Astrocyte (in vitro differentiated cells and primary cell): Measurements from ENCODE around the gene ARMC7.

GRCh38 chr17:74605004-74605921, 13.2 kb upstream of the CD300LD start:
- PRO-cap: no peak
- RRBS, 2 experiments: 78 to 83% methylated on average over 4 of the region's 22 CpGs

- PRO-cap: no peak
- RRBS, 2 experiments: no CpG with 5 or more reads among the region's 10 CpGs
These were observed 12.2 kb downstream of the NHERF1 start for GRCh38 chr17:74760450-74761297.

- PRO-cap: no peak
- RRBS, 2 experiments: 8 to 13% methylated on average over 2 of the region's 13 CpGs
These were observed 9.2 kb downstream of the NAT9 start for GRCh38 chr17:74766702-74767636.

- PRO-cap: no peak
- RRBS, 2 experiments: no CpG with 5 or more reads among the region's 8 CpGs
These were observed 6.5 kb downstream of the NAT9 start for GRCh38 chr17:74769578-74770146.

GRCh38 chr17:74788344-74789048, 12.2 kb downstream of the TMEM104 start:
- PRO-cap: no peak
- RRBS, 2 experiments: no CpG with 5 or more reads among the region's 22 CpGs

DNA sequence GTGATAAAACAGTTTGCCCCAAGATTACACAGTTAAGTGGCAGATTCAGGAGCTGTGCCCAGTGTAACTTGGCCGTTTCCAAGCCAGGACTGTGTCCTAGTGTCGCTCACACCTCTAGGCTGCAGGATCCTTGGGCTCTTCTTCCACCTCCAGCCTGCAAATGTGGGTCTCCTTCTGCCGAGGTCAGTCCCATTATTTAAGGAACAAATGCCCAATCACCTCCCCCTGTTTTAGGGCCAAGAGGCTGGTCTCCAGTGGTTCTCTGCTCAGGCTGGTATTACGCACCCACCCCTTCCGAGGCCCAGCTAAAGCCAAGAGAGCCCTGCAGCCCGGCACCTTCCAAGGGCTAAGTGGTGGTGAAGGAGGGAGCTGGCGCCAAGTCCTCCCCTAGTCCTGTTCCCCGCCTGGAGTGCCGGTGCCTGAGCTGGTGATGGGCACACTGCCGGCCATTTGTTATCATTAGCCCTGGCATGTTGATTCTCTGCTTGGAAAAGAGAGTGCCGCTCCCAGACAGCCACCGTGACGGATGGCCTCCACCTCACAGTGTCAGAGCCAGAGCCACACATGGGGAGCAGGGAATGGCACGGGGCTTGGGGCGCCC, 32.0 kb downstream of the GRIN2C start:
- PRO-cap: no peak
- RRBS, 2 experiments: 58 to 76% methylated on average over 3 of the region's 15 CpGs

DNA sequence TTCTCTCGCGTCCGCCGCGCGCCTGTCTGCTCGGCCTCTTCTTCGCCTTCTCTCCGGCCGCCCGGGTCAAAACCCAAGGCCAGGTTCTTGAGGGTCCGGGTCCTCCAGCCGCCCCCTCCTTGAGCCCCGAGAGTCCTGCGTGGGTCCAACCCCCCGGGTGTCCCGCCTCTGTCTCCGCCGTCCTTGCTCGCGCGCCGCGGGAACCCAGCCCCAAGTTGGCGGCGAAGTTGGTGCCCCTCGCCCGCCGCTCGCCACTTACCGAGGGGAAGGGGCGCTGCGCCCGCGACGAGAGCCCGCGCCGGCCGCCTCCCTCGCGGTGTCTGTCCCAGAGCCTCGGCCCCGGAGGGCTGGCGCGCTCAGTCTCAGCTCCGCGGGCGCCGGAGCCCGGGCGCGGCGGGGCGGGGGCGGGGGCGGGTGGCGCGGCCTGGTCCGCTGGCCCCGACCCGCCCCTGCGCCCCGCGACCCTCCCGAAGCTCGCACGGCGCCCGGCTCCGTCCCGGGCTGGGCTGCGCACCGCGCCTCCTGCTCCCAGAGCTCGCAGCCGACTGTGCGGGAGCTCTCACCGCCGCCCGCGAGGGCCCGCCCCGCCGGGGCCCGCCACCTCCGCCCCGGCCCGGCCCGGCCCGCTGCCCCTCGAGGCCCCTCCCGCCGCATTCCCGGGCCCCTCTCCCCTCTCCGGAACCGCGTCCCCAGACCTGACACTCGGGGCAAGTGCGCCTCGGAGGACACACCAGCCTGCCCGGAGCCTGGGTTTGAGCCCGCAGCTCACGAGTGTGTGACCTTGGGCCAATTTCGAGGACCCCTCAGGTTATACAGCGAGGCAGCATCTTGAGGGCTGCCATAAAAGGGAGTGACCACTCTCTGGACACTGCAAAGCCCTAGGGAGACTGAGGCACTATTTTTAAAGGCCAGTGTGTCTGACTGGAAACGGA, 1.8 kb upstream of the GRIN2C start:
- PRO-cap: no peak
- RRBS, 2 experiments: 4 to 5% methylated on average over 30 to 49 of the region's 107 CpGs

DNA sequence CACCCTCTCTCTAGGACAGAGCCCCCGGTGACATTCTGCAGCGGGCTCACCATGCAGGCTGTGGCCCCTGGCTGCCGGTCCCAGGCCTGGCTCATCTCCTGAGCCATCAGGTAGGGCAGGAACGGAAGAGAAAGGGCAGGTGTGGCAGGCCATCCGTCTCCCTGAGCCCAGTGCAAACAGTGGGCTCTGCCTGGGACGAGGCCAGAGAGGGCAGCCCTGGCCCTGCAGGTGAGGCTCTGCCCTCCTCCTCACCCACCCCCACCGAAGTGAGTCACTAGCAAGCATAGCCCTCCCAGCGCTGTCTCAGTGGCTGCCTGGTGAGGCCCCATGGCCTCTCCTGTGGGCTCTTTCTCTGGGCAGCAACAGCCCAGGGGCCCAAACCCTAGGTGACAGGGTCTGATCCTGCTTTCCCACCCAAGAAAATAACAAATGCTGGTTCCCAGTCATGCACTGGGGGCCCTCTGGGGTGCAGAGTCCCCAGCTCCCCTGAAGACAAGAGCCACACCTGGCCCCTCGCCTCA, 14.6 kb downstream of the OTOP3 start:
- PRO-cap: no peak
- RRBS, 2 experiments: 57 to 74% methylated on average over 3 of the region's 9 CpGs

DNA sequence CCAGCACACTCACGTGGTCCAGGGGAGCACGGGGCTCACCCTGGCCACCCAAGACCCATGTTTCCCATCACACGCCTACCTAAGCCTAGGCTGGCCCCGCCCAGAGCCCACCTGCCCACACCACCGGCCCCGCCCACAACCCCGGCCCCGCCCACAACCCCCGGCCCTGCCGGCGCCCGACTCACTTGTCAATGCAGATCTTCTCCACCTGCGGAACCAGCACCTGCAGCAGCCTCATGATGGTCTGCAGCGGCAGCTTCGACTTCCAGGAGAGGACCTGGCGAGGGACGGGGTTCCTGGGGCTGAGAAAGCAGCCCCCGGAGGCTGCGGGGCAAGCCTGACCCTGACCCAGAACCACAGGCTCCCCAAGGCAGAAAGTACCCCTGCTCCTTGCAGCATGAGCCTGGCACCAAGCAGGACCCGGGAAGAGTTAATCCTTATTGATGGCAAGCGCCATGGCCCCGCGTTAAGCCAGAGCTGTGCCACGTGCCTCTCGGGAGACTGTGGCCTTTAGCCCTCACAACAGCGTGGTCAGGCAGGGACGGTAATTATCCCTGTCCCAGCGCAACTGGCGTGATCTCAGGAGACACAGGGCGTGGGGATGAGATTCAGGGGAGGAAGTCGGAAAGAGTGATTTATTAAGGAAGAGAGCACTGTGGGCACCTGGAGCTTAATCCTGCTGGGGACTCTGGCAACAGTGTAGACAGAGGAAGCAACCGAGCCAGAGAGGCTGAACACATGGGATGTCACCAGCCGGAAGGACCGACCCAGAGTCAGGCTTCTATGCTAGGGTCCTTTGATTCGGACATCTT, 16.6 kb downstream of the OTOP3 start:
- PRO-cap: no peak
- RRBS, 2 experiments: 71% methylated on average over 3 of the region's 35 CpGs; no CpG with 5 or more reads in 1 of the 2 experiments

- PRO-cap: bidirectional peak, plus-strand start at chr17:74982130, minus-strand start at chr17:74981996; bidirectional peak, plus-strand start at chr17:74982380, minus-strand start at chr17:74982308
- RRBS, 2 experiments: 3 to 4% methylated on average over 3 to 8 of the region's 76 CpGs
These were observed 5.4 kb upstream of the CDR2L start for GRCh38 chr17:74981660-74982739.

DNA sequence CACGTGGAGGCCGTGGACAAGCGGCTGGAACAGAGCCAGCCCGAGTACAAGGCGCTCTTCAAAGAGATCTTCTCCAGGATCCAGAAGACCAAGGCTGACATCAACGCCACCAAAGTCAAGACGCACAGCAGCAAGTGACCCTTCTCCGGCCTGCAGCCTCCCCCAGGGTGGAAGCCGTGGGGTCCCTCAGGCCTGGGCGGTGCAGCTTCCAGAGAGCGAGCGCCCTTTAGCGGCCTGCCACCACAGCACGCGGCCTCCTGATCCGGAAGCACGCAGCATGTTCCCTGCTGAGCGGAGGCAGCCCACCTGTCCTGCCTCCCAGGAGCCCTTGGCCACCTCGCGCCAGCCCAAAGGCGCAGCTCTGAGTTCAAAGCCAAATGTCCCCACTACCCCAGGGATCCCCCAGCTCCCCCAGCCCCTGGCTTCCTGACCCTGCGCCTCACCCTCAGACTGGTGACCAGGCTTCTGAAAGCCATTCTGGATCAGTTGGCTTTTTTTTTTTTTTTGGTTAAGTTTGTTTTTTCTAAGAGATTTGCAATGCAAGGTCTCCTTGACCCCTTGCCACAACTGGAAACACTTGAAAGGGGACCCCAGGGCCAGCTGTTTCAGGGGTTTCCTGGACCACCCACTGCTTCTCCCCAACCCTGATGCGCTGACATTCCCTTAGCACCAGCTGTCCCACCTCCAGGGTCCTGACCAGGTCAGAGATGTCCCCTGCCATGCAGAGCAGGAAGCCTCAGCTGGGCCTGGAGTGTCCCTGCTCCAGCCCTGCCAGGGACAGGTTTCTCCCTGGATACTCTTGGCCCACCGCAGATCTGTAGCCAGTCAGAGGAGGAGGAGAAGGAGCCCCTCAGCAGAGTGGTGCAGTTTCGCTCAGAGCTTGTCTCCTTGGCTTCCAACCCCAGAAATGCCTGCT, 8.3 kb upstream of the MRPL58 start:
- PRO-cap: no peak
- RRBS, 2 experiments: 96% methylated on average over 4 of the region's 25 CpGs; no CpG with 5 or more reads in 1 of the 2 experiments

DNA sequence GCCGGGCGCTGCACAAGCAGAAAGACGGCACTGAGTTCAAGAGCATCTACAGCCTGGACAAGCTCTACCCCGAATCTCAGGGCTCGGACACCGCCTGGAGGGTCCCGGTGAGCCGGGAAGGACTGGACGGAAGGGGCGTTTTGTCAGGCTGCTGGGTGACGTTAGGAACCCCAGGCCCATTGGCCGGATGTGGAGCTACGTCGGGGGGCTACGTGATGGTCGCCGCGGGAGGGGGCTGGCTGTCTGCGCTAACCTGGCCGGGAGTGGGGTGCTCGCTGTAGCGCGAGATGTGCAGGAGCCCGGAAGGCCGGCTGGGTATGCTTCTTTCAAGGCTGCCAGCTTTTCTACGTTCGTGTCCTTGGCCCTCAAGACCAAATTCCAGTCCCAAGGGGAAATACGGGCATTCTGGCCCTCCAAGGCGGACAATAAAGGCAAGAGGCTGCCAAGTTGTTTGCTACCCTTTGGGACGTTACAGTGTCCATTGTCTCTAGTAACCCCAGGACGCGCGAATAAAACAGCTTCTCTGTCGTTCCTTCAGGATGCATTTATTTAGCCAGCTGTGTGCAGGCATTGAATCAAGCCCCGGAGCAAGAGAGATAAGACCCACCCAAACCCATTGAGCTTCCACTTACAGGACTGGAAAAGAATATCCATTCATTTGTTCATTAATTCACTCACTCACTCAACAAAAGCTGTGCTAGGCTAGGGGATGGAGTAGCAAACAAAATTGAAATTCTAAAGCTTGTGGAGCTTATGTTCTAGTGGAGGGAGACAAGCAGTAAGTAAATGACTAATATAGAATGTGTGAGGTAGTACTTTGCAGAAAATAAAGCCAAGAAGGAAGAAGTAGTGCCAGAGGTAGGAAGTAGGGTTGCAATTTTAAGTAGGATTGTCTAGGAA, 546 bp downstream of the MRPL58 start:
- PRO-cap: bidirectional peak, plus-strand start outside the sequence, minus-strand start at position 75 of the sequence
- RRBS, 2 experiments: 1 to 2% methylated on average over 16 to 21 of the region's 35 CpGs

DNA sequence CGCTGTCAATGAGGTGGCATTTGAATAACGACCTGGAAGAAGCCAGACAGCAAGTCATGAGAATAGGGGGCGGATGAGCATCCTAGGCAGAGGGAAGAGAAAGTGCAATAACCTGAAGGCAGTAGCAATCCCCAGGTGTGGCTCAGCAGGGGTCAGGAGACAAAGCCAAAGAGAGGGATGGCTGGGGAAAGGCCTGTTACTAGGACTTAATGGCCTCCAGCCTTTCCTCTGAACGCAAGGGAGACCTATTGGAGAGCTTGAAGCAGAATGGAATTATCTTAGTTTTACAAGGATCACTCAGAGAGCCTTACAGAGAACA, 1.2 kb downstream of the MRPL58 start:
- PRO-cap: no peak
- RRBS, 2 experiments: no CpG with 5 or more reads among the region's 4 CpGs

DNA sequence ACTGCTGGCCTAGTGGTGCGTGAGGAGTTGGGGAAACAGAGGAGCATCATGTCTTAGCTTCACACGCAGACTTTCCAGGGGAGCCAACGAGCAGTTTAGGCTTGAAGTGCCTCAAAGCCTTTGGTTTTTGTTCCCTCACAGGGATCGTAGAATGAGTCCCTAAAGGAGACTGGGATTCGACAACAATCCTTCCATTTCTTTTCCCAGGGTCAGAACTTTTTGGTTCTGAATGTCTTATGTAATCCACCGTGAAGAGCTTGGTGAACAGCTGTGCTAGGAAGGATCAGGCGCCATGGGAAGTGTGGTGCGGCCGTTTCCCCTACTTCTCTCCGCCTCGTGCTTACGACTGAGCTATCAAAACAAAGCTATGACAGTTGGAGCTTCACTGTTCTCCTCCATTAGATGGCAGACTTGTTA, 12.7 kb downstream of the KCTD2 start:
- PRO-cap: no peak
- RRBS, 2 experiments: no CpG with 5 or more reads among the region's 12 CpGs

DNA sequence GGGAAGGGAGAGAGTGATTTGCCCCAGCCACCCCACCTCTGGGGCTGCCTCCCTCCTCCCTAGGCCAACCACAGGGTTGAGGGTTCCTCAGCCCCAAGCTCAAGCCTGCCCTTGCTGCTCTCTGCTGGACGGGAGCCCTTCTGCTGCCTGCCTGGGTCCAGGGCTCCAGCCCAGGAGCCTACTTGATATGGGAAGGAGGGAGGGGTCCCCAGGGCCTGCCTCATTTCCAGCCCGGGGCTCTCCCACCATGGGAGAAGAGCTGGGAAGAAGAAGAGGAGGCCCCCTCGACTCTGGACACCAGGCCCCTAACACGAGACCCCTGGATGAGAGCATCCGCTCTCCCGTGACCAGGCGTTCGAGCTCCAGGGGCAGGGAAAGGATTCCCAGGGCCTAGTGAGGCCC, 712 bp downstream of the SLC16A5 start:
- PRO-cap: no peak
- RRBS, 2 experiments: no CpG with 5 or more reads among the region's 8 CpGs

DNA sequence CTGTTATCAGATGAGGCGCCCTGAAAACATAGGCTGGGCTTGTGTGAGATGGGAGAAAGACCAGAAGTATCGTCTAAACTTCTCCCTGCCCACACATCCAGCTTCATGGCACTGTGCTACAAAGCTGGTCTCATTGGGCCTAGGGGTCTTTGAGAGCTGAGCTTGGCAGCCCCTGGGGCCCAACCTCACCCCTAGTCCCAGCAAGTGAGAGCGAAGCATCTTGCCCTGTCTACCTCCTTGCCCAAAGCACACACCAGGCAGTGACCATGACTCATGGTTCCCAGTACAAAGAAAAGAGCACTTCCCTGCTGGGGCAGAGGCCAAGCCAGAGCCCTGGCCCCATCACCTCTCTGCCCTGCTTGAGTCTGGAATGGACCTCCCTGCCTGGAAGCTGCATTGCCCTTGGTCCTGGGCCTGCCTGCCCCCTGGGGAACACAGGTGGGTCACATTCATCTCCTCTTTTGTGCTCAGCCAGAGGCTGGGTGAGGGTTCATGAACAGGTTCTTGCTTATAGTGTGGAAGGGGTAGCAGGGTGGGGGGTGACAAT, 1.2 kb downstream of the SLC16A5 start:
- PRO-cap: no peak
- RRBS, 2 experiments: no CpG with 5 or more reads among the region's 3 CpGs

GRCh38 chr17:75090827-75091774, 3.3 kb downstream of the SLC16A5 start:
- PRO-cap: no peak
- RRBS, 2 experiments: 100% methylated on average over 1 of the region's 18 CpGs; no CpG with 5 or more reads in 1 of the 2 experiments

DNA sequence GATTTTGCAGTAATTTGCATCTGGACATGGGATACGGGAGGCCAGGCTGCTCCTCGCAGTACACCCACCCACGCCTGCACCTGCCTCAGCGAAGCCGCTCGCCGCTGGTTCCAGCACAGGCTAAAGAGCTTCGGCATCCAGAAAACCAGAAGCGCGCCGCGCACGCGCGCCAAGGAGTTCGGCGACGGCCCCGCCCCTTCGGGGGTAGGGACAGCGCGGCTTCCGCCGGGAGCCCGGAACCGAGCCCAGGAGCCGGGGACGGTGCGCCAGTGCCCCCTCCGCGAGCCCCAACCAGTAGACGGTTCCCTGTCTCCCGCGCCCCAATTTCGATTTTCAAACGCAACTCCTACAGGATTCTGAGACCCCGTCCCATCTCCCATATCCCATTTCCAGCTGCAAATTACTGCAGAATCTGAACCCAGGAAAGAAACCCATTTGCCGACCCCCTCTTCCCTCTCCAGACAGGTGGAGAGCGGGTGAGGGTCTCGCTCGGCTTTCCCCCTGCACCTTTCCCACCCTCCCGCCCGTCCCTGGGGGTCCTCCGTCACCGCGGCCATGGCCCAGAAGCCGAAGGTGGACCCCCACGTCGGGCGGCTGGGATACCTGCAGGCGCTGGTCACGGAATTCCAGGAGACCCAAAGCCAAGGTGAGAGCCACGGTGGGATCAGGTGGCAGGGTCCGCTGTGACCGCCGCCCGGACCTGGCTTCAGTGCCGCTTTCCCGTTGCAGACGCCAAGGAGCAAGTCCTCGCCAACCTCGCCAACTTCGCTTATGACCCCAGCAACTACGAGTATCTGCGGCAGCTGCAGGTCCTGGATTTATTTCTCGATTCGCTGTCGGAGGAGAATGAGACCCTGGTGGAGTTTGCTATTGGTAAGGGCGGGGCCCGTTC, at the start of gene ARMC7:
Gene ARMC7, plus strand, starts transcription at position 236 of the 892 bp plus-strand sequence.
- PRO-cap: no peak
- RRBS, 2 experiments: no CpG with 5 or more reads among the region's 70 CpGs

GRCh38 chr17:75137103-75137302, 5.5 kb upstream of the NT5C start:
- PRO-cap: no peak
- RRBS, 2 experiments: no CpG with 5 or more reads among the region's 1 CpG

- PRO-cap: no peak
- RRBS, 2 experiments: no CpG with 5 or more reads among the region's 9 CpGs
These were observed 1.7 kb downstream of the JPT1 start for GRCh38 chr17:75152542-75153139.